Non-pigmented ciliary epithelial cell (primary cell): ENCODE measurements around a stretch of chr19.

- RRBS = 7% methylated on average over 29 of the region's 61 CpGs
Observed at GRCh38 chr19:53942031-53942931, 20.5 kb upstream of the CACNG8 start.

GRCh38 chr19:54154494-54155542 lies 4.7 kb downstream of the LENG1 start:
- RRBS = 89% methylated on average over 7 of the region's 24 CpGs

GRCh38 chr19:54162159-54163268 lies 3.0 kb upstream of the LENG1 start:
- RRBS = no CpG with 5 or more reads among the region's 59 CpGs

DNA sequence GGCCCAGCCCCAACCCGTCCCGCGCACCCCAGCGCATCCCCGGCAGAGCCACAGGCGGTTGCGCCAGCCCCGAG lies 379 bp downstream of the MBOAT7 start:
- RRBS = 2% methylated on average over 8 of the region's 8 CpGs

DNA sequence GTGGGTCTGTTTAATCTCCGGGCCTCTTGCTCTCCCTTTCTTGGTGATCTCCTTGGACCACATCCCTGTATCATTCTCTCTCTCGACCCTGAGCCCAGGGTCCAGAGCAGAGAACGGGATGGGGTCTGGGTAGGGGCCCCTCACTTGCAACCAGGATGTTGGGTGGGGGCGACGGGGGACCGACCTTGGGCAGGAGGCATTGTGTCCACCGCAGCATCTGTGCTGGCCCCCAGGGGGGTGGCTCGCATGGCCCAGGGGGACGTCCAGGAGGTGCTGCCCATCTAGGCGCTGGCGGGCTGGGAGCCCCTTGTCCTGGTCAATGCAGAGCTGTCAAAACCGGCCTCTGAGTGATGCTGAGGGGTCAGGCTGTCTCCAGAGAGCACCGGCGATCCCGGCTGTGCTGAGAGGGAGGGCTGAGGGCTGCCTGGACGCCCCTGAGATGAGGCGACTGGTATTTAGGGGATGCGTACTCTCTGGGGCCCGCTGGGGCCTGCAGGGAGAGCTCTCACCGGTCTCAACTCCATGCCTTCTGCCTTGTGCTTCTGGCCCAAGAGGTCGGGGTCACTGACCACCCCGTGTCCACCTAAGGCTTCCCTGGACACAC lies 8.4 kb downstream of the RPS9 start:
- RRBS = 55% methylated on average over 1 of the region's 22 CpGs

DNA sequence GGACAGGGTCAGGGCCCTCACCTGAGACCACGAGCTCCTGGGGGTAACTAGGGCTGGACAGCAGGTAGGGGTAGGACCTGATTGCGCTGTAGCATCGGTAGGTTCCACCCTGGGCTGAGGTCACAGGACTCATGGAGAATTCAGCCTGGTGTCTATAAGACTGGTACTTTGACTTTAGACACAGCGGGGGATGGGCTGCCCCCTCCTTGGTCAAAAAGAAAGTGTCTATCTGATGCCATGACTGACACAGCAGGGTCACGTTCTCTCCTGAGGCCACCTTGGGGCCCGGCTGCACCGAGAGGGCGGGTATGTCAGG lies 2.4 kb downstream of the LILRB5 start:
- RRBS = no CpG with 5 or more reads among the region's 8 CpGs

GRCh38 chr19:54355981-54356660 lies 8.6 kb downstream of the LAIR1 start:
- RRBS = no CpG with 5 or more reads among the region's 9 CpGs

GRCh38 chr19:54356661-54357512 lies 7.8 kb downstream of the LAIR1 start:
- RRBS = no CpG with 5 or more reads among the region's 23 CpGs

DNA sequence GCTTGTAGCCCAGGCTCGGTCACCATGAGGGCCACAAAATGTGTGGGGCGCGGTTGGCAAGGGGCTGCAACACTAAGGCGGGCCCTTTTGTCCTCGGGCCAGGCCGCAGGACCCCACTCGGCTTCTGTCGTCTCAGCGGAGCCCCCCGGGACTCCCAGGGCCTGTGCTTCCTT lies 1.1 kb downstream of the LENG9 start:
- RRBS = 29% methylated on average over 1 of the region's 10 CpGs

- RRBS = 4% methylated on average over 41 of the region's 108 CpGs
Observed at GRCh38 chr19:54464612-54465564, 1.3 kb upstream of the LENG9 start.

GRCh38 chr19:54497881-54498079 lies 4.9 kb upstream of the LAIR2 start:
- RRBS = no CpG with 5 or more reads among the region's 4 CpGs

DNA sequence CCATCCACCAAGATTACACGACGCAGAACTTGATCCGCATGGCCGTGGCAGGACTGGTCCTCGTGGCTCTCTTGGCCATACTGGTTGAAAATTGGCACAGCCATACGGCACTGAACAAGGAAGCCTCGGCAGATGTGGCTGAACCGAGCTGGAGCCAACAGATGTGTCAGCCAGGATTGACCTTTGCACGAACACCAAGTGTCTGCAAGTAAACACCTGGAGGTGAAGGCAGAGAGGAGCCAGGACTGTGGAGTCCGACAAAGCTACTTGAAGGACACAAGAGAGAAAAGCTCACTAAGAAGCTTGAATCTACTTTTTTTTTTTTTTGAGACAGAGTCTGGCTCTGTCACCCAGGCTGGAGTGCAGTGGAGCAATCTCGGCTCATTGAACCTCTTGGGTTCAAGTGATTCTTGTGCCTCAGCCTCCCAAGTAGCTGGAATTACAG lies 15.6 kb downstream of the FCAR start:
- RRBS = no CpG with 5 or more reads among the region's 11 CpGs

DNA sequence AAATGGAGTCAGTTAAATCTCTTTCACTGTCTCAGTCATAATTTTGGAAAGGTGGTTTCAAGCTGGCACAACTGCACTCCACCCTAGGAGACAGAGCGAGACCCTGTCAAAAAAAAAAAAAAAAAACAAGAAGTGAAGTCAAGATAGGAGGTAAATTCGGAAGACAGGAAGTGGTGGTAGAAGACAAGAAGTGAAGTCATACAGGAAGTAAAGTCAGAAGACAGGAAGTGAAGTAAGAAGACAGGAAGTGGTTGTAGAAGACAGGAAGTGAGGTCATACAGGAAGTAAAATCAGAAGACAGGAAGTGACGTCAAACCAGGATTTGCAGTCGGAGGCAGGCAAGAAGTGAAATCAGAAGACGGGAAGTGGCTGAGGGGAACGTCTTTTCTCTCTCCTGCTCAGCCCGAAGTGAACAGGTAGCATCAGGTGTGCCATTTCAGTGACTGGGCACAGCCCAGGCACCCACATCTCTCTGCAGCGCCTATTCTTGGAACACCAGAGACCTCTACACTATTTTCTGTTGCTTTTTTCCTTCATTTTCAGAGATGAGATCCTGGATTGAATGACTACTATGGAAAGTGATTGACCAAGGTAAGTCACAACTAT lies 32.1 kb downstream of the GP6 start:
- RRBS = no CpG with 5 or more reads among the region's 8 CpGs

- RRBS = no CpG with 5 or more reads among the region's 29 CpGs
Observed at GRCh38 chr19:55141034-55141649, 7.9 kb downstream of the TNNT1 start.

DNA sequence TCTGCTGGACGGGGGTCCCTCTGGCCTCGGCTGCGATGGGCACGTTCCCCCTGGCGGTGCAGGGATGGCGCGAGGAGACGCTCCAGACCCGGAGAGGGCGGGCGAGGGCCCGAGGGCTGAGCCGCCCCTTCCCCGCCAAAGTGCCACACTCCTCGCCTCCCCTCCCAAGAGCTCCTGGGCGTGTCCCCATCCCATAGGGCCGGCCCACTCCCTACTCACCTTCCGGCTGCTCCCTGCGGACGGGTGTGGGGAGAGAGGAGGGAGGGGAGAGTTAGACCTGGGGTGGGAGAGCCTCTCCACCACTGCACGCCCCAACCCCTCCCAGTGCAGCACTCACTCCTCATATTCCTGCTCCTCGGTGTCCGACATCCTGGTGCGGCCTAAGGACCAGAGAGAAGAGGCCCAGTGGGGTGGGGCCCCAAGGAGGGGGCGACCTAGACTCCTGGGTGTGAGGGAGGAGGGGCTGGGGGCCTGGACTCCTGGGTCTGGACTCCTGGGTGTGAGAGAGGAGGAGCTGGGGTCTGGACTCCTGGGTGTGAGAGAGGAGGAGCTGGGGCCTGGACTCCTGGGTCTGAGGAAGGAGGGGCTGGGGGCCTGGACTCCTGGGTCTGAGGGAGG lies 2.1 kb downstream of the TNNT1 start:
- RRBS = 4% methylated on average over 5 of the region's 25 CpGs

DNA sequence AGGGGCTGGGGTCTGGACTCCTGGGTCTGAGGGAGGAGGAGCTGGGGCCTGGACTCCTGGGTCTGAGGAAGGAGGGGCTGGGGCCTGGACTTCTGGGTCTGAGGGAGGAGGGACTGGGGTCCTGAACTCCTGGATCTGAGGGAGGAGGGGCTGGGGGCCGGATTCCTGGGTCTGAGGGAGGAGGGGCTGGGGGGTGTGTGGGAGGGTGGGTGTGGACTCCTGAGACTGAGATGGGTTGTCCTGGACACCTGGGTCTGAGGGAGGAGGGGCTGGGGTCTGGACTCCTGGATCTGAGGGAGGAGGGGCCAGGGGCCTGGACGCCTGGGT lies 1.6 kb downstream of the TNNT1 start:
- RRBS = no CpG with 5 or more reads among the region's 2 CpGs

GRCh38 chr19:55159645-55160301 lies 2.2 kb upstream of the TNNI3 start:
- RRBS = 51% methylated on average over 1 of the region's 10 CpGs

- RRBS = 3% methylated on average over 13 of the region's 52 CpGs
Observed at GRCh38 chr19:55160499-55161175, 3.1 kb upstream of the TNNI3 start.

DNA sequence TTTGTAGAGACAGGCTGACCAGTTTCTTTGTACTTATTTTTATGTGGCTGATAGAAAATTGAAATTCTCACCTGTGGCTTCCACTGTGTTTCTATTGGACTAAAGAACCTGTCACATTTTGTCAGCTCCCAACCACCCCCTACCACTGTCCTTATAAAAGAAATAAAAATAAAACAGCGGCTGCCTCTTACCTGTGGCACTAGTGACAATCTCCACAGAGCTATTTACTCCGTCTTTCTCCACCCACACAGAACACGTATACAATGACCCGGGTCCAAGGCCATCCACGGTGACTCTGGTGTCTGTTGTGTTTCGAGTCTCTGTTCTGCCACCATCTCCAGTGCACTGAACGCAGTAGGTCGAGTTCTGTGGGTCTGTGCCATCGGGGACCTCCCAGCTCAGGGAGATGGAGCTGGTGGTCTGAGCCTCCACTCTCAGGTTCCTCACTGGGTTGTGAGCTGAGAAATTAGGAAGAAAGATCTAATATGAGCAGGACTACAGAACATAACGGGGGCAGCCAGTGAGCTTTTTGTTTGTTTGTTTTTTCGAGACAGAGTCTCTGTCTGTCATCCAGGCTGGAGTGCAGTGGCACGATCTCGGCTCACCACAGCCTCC lies 5.6 kb downstream of the PTPRH start:
- RRBS = no CpG with 5 or more reads among the region's 13 CpGs

DNA sequence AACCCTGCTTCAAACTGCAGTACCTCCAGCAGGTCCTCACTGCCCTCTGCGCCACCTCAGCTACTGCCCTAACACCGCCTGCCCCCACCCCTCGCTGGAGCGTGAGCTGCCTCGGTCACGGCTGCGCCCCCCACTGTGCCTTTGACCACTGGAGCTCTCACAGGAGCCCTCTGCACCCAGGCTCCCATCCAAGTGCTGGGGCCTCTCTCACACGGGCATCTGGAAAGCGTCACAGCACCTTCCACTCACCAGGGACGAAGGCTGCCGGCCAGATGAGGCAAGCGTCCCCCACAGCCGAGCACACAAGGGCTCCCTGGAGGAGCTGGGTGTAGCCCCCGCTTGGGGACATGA lies 646 bp downstream of the TMEM86B start:
- RRBS = no CpG with 5 or more reads among the region's 14 CpGs